GM12891 (cell line): Measurements from ENCODE around the genes CYYR1 and CCT8.

GRCh38 chr21:17819908-17820257 is 727 bp upstream of the C21orf91 start:
- RRBS = no CpG with 5 or more reads among the region's 5 CpGs

DNA sequence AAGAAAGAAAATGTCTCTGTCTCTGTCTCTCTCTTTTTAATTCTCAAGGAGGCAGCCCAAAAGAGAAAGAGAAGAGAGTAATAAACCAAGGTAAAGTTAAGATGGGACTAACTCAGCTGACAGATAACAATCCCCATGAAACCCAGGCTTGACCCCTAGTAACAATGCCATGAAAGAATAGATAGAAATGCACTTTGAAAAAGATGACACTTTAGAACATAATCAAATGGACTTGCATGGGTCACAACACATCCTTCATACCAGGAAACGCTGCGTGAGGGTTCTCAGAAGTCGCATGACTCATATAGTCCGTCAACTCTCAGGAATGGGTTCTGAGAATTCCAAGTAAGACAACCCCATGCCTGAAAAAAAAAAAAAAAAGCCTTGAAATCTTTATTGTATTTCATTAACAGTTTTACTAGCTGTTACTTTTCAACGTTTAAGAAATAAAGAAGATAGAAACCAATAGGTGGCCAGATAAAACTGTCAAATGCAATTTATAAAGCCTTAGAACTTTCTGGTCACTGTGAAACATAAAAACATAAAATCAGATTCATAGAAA is 201.9 kb downstream of the NCAM2 start:
- RRBS = no CpG with 5 or more reads among the region's 5 CpGs

DNA sequence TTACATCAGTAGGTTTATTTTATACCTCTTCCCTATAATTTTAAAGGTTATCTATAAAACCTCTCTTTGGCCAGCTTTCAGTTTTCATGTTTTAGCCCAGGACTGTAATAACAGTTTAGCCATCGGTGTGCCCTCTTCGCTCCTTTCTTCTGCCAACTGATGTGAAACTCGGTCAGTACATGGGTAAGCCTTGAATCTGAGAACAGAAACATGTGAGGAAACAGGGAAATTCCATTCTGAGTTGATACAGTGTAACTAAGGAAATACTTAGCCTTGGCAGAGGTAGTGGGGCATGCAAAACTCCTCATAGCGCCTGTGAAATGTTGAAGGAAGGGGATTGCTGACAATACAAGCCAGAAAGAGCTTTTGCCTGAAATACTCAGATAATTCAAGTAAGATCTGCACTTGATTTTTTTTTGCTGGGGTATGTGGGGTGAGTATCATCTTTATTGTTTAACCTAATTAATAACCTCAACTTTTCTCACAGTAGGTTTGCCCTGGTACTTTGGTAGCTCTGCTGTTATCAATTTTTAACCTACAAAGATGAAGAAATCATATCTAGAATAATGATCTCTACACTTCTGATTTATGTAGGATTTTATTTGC is 465.3 kb downstream of the NCAM2 start:
- RRBS = no CpG with 5 or more reads among the region's 4 CpGs

DNA sequence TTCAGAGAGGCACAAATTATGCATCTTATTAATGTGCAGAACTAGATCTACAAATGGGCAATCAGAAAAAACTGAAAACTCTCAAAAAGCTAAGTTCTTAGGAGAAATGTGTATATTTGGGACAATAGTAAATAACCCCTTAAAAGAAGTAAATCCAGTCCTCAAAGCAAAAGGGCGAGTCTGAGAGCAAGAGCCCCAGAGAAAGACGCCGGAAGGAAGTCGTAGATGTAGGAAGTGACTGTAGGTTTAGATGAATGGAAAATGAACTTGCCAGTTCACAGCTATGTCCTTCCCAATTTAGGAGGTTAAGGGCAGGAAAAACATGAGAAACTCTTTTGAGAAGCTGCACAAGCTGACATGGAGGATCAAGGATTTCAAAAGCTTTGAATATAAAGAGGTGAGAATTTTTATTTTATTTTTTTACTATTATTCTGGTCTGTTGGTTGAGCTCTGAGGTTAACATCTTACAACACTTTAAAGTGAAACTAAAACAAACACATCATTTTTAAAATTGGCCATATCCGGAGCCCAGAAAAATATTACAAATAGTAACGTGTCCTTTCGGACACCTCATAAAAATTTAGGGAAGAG is 1178.7 kb downstream of the MRPL39 start:
- RRBS = no CpG with 5 or more reads among the region's 7 CpGs

DNA sequence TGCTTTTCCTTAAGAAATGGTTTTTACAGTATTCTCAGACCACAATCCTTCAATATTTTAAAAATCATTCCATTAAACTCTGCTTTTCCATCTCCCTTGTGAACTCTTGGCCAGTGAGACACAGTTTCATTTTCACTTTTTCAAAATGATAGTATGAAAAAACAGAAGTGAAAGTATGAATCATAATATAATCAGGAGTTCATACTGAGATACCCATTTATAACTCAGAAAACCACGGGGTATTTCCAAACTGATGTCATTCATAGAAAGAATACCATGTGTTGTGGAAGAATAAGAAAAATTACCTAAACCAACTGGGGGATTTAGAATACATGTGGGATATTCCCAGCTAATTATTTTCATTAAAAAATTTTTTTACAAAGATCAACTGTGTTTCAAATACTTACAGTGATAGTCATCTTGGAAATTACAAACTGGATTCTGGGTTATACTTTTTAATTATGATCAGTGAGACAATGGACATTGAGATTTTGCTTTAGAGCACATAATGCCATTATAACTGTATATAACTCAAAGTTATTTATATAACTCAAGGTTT is 149.8 kb downstream of the MRPL39 start:
- RRBS = no CpG with 5 or more reads among the region's 1 CpG

- RRBS = 2% methylated on average over 16 of the region's 84 CpGs
Measured at GRCh38 chr21:25561377-25562728, 45.4 kb downstream of the MRPL39 start.

DNA sequence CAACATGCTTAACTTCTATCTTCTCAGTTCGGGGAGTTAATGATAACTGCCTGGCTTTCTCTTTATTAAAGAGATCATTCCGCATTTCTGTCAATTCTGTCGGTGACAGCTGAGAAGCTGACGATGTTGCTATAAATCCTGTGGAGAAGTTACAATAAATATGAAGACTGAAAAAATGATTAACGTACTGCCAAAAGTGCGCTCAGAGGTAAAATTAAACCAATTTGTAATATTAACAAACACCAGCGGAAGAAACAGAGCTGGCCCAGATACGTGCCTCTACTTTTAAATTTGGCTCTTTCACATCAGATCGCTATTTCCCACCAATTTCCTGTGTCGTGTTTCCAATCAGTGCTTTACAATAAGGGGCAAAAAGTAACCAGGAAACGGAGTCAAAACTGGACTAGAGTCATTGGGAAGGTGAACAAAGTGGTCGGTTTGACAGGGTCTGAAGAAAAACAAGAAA is 730 bp downstream of the MRPL39 start:
- RRBS = no CpG with 5 or more reads among the region's 12 CpGs

- RRBS = no CpG with 5 or more reads among the region's 3 CpGs
Measured at GRCh38 chr21:25731876-25732430, 2.8 kb downstream of the ATP5PF start.

GRCh38 chr21:25895884-25896353 is 161.1 kb downstream of the GABPA start:
- RRBS = no CpG with 5 or more reads among the region's 5 CpGs

- RRBS = no CpG with 5 or more reads among the region's 1 CpG
Measured at GRCh38 chr21:25907483-25907949, 172.7 kb downstream of the GABPA start.

DNA sequence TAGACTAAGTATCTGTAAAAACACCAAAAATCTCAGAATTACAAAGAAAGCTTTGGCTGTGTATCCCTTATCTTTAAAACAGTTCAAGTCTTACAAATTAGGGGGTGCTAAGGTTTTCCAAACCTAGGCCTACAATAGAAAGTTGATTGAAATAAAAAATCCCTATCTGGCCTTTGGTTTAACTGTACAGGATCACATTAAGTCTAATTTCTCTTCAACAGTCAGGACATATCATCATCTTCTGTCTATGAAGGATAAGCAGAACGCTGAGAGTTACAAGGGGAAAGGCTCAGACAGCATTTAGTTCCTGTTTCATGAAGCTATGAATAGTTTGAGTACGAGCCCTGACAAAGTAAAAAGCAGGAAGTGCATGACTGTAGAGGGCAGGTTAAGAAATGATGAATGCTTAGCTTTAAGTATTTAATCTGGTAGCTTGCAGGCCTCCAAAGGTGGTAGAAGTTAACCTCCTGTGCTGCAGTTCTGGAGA is 203.1 kb downstream of the APP start:
- RRBS = no CpG with 5 or more reads among the region's 2 CpGs

GRCh38 chr21:26021687-26022132 is 148.9 kb downstream of the APP start:
- RRBS = no CpG with 5 or more reads among the region's 7 CpGs

DNA sequence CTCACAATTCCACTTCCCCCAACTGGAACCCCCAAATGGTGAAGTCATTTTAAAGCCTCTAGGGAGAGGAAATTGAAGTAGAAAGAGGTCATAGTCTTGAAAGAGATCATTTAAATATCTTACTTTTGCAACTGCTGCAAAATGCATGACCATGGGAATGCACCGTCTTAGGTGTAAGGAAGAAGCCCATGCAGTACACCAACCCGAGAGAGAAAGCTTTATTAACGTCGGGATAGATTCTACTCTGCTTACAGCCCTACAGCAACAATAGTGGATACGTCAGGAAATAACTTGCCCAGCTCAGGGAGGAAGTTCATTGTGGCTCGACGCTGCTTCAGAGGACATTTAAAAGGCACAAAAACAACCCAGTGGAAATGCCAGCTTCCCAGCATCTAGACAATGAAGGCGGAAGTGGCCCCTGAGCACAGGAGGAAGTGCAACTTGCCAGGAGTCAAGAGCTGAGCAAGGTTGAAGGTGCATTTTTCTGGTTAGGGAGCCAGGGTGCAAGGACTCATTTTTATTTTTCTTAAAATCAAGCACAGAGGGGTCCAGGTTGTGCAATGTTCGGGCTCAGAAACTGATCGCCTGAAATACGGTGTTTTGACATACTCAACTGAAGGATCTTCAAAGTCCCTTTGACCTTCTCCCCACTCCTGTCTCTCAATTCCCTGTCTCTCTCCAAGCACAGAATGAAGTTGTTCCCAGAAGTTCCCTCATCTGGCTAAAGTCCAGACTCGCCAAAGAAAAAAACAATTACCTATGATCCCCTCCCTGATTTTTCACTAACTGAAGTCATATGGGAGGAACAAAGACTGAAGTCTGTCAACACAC is 26.3 kb downstream of the CYYR1 start:
- RRBS = no CpG with 5 or more reads among the region's 12 CpGs

DNA sequence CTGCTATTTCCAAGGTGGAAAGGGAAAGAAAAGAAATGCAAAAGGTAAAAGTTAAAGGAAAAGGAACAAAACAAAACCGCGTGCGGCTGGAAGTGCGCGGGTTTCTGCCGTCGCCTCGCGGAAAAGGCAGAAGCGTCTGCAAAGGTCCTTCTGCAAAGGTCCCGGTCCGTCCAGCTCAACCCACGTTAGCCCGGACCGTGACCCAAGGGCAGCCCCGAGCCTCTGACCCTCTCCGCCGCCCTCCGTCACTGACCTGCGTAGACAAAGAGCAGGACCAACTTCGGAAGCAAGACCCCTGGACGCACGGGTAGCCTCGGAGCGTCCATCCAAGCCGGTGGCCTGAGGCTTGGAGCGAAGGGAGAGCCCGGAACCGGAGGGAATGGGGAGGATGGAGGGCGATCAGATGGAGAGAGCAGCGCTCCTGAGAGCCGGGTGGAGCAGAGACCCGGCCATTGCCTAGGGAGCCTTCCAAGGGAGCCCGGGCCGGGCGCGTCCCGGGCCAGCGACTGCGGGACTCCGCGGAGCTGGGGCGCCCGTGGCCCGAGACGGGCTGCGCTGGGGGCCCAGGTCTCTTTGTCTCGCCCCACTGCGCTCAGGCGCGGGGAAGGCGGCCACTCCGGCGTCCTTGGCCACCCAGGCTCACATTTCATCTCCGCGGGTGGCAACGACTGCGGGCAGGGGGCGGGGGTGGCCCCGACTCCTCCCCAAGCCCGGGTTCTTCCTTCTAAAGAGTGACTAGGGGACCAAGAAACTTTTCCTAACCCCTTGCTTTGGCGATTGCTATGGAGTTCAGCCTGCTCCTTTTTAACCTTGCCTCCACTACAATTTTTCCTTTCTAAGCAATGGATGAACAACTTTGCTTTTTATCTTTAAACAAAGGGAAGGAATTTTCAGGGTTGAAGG is at the start of gene CYYR1:
TSS of gene CYYR1 (minus strand) at position 672 of the 903 bp plus-strand sequence.
- RRBS = 6% methylated on average over 5 of the region's 62 CpGs

DNA sequence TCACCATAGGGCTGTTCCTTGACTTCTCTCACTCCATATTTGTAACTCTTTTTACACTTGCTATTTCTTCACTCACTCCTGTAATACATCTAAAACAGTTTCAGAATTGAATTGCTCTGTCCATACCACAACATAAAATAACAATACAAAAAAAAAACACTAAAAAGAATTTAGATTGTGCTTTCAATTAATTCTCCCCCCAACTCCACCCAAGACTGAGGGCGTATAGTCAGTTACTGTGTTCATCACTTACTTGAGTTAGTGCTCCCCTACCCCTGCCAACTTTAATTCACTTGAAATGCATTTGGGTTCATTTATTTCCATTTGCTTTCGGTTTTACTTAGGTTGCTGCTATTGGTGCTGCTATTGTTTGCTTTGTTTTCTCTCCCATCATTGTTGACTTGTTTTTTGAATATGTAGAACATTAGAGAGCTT is 10.6 kb upstream of the CYYR1 start:
- RRBS = no CpG with 5 or more reads among the region's 2 CpGs

DNA sequence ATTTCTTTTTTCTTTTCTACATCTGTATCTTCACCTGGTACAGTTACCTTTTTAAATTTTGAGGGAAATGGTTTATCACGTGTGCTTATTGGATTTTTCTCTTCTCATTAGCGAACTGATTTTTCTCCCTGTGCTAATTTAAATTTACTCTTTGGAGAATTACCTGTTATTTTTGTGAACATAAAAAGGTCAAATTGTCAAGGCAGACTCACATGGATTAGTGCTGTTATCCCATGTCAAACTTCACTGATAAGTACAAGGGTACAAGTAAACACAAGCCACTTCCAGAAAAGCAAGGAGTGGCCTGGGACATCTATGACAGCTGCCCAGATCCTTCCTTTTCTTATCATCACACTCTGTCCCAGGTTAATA is 793.8 kb downstream of the N6AMT1 start:
- RRBS = no CpG with 5 or more reads among the region's 2 CpGs

GRCh38 chr21:28922207-28922831 is 37.2 kb upstream of the N6AMT1 start:
- RRBS = no CpG with 5 or more reads among the region's 10 CpGs

GRCh38 chr21:28984534-28985154 is 8.0 kb downstream of the LTN1 start:
- RRBS = no CpG with 5 or more reads among the region's 7 CpGs

DNA sequence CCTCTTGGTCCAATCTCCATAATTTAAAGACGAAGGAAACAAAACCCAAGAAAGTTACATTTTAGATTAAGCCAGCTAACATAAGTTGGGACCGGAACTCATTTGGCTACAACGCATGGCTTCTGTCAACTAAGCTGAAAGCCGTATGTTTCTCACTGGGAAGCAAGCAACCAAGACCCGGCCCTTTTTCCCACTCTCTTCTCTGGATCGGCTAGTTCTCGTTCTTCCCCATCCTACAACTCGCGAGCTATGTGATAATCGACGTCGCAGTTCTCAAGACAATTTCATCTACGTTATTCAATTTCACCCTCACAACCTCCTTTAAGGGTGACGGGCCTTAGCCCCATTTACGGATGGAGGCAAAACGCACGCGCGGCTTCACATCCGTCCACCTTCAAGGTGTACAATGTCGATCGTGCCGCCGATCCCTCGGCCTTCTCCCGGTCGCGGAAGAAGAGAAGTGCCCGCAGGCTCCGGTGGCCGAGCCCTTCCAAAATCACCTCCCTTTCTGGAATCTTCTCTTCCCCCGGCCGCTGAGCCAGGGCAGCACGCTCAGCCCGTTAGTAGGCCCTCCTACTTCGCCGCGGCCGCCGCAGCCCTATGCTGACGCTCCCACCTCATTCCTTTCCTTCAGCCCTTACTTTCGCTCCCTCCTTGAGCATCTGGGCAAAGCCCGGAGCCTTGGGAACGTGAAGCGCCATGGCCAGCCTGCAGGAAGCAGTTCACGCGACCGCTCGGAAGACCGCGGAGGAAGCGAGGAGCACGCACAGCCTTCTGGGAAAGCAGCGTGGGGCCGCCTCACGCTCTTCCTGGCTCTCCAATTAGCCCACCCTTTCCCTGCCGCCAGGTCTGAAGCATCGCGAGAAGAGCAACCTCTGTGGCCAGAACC is at the start of gene CCT8:
TSS of gene CCT8 (minus strand) at position 759 of the 889 bp plus-strand sequence.
- RRBS = 3% methylated on average over 3 of the region's 59 CpGs

DNA sequence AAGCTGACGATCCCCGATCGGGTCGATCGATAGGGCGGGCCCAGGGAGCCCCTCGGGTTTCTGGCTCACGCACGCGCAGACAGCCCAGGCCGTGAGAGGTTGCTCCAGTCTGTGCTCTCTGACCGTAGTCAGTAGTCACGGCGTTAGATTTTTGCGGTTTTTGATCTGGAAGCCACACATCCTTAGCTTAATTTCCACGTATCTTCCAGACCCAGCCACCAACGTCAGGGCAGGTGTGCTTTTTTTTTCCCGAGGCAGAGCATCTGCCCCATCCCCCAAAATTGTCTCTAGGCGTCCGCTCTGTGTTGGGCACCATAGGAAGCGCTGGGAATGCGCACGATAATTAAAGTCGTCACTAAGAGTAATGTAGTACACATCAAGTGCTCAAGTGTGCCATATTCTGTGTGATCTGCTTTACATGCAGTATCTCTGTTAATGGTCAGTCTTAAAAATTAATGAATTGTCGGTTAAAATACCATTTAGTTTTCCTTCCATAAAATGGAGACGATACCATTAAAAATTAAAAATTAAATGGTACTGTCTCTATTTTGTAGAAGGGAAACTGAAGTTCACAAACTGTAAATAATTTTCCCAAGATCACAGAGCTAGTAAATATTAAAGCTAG is 443 bp upstream of the CCT8 start:
- RRBS = no CpG with 5 or more reads among the region's 26 CpGs